ENCODE measurements around a stretch of chr2.

DNA sequence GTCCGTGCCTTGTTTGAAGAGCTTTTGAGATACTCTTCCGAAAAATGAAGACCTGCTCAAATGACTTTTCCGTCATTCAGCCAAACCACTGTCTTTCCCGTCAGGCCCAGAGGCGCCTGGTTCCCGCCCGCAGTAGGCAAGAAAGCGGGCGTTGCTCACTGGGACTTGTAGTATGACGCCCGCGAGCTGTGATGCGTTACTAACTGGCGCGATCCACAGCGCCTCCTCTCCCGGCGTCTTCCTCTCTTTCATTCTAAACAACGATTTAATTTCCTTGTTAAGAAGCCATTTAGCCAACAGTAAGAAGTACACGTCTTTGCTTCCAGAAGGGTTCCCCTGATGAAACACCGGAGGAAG, 402 bp upstream of the IWS1 start:
- PRO-cap: no peak
- RAMPAGE, long total RNA: no peak
- RRBS: under 1% methylated on average over 4 of the region's 21 CpGs

DNA sequence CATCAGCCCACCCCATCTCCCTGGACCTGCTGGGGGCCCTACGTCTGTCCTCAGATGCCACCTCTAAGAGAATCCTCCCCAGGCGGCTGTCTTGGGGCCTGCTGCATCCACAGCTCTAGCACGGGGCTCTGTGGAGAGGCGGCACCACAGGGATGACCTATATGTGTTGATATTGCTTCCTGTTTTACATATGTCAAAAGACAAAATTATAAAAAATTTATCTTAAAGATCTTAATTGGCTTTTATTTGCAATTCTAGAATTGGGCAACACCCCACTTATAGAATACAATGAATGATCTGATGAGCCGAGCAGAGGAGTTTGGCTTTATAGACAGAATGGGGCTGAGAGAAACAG, 1.3 kb downstream of the MYO7B start:
- PRO-cap: no peak
- RAMPAGE, long total RNA: no peak
- RRBS: no CpG with 5 or more reads among the region's 5 CpGs

DNA sequence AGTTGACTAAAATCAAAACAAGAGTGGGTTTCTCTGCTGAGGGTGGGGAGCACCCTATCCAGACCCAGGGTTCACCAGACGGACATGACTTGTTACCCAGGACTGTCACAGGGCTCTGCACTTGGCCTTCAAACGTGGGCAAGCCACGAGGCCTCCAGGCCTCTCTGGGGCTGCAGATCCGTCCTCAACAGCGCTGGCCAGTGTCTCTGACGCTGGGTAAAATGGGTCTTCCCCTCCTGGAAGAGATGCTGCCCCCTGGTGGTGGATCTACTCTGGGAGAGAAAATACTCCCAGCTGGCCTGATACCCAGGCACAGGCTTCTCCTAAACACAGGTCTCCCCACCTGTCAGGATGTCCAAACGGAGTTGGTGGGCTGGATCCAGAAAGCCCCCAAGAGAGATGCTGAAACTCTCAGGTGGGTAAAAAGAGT, 3.7 kb downstream of the GPR17 start:
- PRO-cap: no peak
- RAMPAGE, long total RNA: no peak
- RRBS: no CpG with 5 or more reads among the region's 7 CpGs

DNA sequence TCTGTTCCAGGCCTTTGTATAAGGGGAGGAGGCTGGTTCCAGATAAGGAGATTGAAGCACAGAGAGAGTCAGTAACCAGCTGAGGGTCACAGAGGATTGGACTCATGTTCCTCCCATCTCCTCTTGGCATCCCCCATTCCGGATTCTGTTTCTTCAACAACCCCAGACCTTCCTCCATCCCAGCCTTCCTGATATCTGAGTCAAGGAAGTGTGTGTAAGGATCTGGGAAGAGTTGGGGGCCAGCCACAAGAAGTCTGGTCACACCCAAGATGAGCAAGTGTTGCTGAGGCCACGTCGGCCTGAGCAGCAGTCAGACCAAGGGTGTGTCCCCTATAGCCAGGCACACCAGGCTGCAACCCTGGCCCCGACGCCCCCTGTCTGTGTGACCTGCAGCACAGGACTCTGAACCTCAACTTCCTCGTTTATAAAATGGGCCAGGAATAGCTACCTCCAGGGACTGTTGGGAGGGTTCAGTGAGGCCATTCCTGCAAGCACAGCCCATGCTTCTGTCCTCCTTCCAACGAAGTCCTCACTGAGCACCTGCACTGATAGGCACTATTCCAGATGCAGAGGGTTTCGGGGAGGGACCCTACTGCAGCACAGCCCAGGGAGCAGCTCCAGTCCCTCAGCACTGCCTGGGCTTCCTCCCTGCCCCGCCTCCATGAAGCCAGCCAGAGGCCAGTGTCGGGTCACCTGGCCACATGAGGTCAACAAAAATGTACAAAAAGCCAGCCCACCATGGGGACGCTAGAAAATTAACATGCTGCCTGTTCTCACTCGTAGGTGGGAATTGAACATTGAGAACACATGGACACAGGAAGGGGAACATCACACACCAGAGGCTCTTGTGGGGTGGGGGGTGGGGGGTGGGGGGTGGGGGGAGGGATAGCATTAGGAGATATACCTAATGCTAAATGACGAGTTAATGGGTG, 13.3 kb downstream of the LIMS2 start:
- PRO-cap: no peak
- RAMPAGE, long total RNA: no peak
- RRBS: no CpG with 5 or more reads among the region's 13 CpGs

DNA sequence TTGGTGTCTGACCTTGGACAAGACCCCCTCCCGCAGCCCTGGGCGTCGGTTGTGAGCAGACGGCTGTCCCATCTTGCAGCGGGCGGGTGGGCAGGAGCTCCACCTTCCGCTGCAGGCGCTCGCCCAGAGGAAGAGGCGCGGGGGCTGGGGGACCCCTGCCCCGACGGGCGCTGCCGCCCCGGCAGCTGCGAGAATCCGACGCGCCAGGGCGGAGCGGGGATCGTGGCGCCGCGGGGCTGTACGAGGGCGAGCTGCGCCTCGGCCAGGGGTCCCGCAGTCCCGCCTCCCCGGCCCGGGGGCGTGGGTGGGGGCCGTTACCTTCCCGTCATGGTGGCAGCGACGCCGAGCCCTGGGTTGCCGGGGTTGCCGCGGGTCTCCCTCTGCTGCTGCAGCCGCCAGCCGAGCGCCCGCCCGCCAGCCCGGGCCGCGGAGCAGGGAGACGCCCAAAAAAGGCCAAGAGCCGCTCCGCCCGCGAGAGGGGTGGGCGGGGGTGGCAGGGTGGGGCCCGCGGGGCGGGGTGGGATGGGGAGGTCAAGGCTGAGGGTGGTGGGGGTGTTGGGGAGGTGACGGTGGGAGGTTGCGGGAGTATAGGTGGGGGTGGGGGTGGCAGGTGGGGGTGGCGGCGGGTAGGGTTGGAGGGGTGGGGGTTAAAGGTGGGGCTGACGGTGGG, 499 bp downstream of the LIMS2 start:
- PRO-cap: bidirectional peak, plus-strand start at position 345 of the sequence, minus-strand start at position 207 of the sequence
- RAMPAGE, long total RNA: no peak
- RRBS: 1% methylated on average over 22 of the region's 65 CpGs

- PRO-cap: no peak
- RAMPAGE, long total RNA: no peak
- RRBS: no CpG with 5 or more reads among the region's 8 CpGs
Observed at GRCh38 chr2:127809989-127810522, 915 bp downstream of the WDR33 start.

DNA sequence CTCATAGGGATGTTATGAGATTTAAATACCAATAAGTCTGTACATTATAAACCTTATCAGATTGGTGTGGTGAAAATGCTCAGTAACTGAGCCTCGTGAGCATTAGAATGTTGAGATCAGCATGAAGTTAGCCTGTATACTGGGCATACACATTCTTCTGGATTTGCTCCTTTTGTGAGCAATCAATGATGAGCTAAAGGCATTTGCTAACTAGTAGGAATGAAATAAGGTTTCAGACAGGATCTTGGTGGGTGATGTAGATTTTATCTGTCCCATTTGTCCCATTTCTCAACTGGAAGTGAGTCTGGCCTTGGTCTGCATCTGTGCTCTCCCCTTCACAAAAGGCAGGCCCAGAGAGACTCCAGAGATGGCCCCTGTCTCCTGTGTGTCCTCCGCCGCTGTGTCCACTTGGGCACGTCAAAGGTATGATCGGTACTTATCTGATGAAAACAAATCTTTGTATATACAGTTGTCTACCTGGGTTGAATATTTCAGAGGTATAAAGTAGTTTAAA, 3.2 kb upstream of the AMMECR1L start:
- PRO-cap: no peak
- RAMPAGE, long total RNA: no peak
- RRBS: no CpG with 5 or more reads among the region's 5 CpGs

DNA sequence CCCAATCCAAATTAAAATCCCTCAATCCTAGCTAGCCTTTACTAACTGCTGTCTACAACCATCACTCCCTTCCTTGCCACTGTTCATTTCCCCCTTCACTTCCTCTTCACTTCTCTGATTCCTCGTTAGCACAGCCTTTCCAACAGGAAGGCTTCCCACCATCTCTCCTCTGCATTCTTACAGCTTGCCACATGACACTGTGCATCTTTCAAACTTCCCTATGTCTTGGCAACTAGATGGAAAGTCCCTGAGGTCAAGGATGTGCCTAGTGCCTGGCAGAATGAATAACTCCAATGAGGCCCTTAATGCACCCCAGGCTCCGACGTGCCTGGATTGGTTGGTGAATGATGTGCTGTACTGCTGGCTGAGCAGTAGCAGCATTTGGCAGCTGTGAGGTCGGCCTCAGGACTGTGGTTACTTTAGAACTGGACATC, 15.1 kb downstream of the SAP130 start:
- PRO-cap: no peak
- RAMPAGE, long total RNA: no peak
- RRBS: no CpG with 5 or more reads among the region's 4 CpGs

- PRO-cap: no peak
- RAMPAGE, long total RNA: no peak
- RRBS: no CpG with 5 or more reads among the region's 15 CpGs
Observed at GRCh38 chr2:128065887-128066437, 25.0 kb upstream of the UGGT1 start.

- PRO-cap: no peak
- RAMPAGE, long total RNA: no peak
- RRBS: no CpG with 5 or more reads among the region's 9 CpGs
Observed at GRCh38 chr2:128187039-128187821, 96.2 kb downstream of the UGGT1 start.

DNA sequence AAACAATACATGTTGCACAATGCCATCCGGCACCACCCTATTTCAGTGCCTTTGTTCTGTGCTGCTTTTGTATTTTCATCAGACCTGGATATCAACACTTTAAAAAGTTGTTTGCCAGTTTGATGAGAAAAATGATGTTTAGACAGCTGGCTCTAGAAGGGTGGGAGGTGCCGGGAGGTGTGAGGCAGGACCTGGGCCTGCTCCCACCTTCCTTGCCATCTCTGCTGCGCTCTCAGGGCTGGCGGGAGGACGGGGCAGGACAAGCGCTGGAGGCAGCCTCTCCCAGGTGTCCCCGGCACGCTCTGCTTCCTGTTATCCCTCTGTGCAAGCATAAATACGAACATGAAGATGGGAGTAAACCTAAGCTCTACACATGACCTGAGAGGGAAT, 103.7 kb downstream of the HS6ST1 start:
- PRO-cap: no peak
- RAMPAGE, long total RNA: no peak
- RRBS: 75% methylated on average over 3 of the region's 9 CpGs

GRCh38 chr2:128280111-128280919, 38.4 kb downstream of the HS6ST1 start:
- PRO-cap: no peak
- RAMPAGE, long total RNA: no peak
- RRBS: no CpG with 5 or more reads among the region's 13 CpGs

GRCh38 chr2:128309615-128310183, 9.0 kb downstream of the HS6ST1 start:
- PRO-cap: no peak
- RAMPAGE, long total RNA: no peak
- RRBS: no CpG with 5 or more reads among the region's 13 CpGs

DNA sequence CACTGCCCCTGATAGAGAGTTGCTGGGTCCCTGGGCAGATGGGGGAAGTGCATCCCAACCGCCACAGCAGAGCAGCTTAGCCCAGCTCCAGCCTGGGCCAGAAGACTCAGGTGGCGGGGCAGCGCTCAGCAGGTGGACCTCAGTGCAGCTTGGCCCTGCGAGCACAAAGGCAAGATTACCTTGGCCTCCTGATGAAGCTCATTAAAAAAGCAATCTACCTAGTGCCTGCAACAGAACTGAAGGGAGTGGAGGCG, 3.1 kb downstream of the HS6ST1 start:
- PRO-cap: no peak
- RAMPAGE, long total RNA: no peak
- RRBS: no CpG with 5 or more reads among the region's 5 CpGs

DNA sequence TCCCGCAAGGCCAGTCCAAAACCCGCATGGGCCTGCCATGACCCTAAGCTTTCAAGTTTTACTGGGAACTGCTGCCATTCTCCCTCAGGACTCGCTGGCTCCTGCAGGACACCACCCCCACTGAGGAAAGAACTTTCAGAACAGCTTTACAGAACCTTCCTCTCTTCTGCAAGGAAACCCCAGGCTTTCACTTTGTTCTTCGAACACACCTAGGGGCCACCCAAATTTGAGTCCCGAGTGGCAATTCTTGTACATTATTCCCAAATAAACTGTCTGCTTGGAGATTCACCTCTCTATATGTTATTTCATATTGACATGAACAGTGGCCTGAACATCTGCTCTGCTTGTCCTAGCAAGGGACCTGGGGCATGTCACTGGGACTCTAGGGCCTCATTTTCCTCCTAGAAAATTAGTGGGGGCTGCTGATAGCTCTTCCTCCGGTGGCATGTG, 320.6 kb upstream of the HS6ST1 start:
- PRO-cap: no peak
- RAMPAGE, long total RNA: no peak
- RRBS: no CpG with 5 or more reads among the region's 6 CpGs

- PRO-cap: no peak
- RAMPAGE, long total RNA: no peak
- RRBS: 64% methylated on average over 2 of the region's 22 CpGs
Observed at GRCh38 chr2:129318635-129319261, 660.7 kb upstream of the RAB6C start.

GRCh38 chr2:129686849-129687122, 292.7 kb upstream of the RAB6C start:
- PRO-cap: no peak
- RAMPAGE, long total RNA: no peak
- RRBS: no CpG with 5 or more reads among the region's 14 CpGs

- PRO-cap: no peak
- RAMPAGE, long total RNA: no peak
- RRBS: no CpG with 5 or more reads among the region's 4 CpGs
Observed at GRCh38 chr2:129929728-129930072, 49.8 kb upstream of the RAB6C start.

DNA sequence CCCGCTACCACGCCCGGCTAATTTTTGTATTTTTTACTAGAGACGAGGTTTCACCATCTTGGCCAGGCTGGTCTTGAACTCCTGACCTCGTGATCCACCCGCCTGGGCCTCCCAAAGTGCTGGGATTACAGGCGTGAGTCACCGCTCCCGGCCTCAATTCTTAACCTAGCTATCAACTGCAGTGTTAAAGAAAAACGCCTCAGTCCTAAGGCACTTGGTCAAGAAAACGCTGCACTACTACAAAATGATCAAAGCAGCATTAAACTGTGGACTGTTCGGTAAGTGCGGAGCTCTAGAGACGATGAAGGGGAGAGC, 1.0 kb downstream of the SMPD4 start:
- PRO-cap: no peak
- RAMPAGE, long total RNA: no peak
- RRBS: no CpG with 5 or more reads among the region's 14 CpGs

DNA sequence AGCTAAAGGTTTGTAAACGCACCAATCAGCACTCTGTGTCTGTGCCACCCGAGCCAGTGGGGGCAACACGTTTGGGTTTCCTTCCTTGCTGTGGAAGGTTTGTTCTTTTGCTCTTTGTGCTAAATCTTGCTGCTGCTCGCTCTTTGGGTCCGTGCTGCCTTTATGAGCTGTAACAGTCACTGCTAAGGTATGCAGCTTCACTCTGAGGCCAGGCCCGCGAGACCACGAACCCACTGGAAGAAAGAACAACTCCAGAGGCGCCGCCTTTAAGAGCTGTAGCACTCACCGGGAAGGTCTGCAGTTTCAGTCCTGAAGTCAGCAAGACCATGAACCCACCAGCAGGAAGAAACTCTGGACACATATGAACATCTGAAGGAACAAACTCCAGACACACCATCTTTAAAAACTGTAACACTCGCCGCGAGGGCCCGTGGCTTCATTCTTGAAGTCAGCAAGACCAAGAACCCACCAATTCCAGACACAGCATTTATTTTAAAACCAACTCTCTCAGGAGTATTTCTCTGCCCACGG, 13.8 kb downstream of the CCDC115 start:
- PRO-cap: no peak
- RAMPAGE, long total RNA: no peak
- RRBS: no CpG with 5 or more reads among the region's 16 CpGs

All from lung (tissue), 4 donors.